Hair follicle dermal papilla cell (primary cell): ENCODE data around the genes AHDC1, SMPDL3B, TRNAU1AP and RAB42.

DNA sequence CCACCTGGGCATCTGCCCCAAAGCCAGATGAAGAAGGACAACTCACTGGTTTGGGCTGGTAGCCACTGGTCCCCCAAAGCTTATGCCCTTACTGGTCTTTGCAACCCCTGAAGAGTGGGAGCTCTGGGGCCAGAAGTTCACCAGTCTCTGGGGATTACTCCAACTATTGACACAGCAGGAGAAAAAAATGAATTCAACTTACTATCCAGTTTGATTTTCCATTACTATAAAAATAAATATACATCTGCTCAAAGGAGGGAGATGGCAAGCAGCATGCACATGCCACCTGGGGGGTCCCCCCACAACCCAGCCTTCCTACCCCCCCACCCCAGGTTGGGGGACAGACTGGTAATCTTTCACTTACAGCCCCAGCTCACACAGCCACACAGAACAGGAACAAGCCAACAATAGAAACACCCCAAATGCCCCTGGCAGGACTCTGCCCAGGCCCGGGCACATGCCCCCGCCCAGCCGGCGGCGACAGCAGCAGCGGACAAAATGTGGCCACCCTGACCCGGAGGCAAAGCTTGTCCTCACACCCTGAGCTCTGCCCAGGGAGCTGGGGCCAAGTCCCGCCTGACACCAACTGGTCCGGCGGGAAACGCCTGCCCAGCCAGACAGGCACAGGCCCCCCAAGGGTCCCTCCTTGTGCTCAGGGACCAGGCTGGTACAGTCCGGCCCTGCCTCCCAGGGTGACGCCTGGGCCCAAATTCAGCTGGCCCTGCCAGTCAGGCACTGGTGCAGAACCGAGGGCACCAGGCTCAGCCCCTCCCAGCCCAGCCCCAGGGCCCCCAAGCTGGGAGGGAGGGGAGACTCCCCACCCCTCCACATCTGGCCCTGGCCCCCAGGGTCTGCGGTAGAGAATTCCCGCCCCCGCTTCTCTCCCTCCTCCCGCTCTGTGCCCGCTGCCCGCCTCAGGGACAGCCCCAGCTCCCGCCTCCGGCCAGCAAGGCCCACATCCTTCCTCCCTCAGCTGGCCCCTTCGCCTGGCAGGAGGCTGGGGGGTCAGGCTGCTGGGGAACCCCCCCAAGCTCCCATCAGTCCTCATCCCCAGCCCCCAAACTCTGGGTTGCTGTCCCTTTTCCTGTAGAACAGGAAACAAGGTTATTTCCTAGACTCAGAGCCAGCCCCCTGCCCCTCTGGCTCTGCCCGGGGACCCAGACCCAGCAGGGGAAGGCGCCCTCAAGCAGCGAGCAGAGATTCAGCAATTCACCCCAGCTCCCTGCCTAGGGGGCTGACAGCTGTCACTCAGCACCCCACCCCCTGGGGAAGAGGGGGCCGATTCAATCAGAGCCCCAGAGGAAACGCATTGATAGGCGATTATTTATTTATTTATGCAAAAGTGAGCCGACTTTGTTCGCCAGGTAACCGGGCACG is 2.1 kb downstream of the AHDC1 start:
- CAGE, long polyA plus RNA, result no peak

- CAGE, long polyA plus RNA, result no peak
Measured at GRCh38 chr1:27603347-27604640, at the start of gene AHDC1. Gene AHDC1, minus strand, starts transcription at chr1:27604144.

- CAGE, long polyA plus RNA, result no peak
Measured at GRCh38 chr1:27609162-27610118, 5.5 kb upstream of the AHDC1 start.

- CAGE, long polyA plus RNA, result no peak
Measured at GRCh38 chr1:27624508-27625641, 10.1 kb downstream of the FGR start.

DNA sequence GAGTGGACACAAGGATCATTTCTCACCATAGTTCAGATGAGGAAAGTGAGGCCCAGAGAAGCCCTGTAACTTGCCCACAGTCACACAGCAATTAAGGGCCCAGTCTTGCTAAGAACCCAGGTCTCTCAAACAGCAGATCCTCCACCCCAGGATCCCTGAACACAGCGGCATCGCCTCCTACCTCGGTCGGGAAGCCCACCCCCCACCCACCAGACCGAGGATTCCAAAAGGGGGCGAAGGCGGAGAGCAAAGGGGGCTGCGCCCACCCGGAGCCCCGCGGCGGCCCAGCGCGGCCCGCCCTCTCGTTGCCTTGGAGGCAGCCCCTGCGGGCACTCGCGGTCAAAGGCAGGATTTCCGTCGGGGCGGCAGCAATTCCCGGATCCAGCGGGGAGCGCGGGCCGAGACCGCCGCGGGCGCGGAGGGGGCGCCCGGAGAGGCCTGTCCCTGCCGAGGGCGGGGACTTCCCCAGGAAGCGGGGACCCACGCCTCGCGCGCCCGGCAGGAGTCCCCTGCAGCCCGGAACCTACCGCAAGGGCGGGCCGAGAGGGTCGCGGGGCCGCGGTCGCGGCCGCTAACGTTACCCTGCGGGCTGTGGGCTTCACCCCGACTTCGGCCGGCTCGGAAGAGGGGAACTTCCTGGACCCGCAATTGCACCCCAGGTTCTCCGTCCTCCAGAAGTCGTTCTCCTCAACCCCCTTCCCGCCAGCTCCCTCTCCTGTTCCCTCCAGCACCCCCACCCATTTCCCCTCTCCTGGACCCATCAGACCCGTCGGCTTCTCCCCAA is 901 bp downstream of the FGR start:
- CAGE, long polyA plus RNA, result no peak

DNA sequence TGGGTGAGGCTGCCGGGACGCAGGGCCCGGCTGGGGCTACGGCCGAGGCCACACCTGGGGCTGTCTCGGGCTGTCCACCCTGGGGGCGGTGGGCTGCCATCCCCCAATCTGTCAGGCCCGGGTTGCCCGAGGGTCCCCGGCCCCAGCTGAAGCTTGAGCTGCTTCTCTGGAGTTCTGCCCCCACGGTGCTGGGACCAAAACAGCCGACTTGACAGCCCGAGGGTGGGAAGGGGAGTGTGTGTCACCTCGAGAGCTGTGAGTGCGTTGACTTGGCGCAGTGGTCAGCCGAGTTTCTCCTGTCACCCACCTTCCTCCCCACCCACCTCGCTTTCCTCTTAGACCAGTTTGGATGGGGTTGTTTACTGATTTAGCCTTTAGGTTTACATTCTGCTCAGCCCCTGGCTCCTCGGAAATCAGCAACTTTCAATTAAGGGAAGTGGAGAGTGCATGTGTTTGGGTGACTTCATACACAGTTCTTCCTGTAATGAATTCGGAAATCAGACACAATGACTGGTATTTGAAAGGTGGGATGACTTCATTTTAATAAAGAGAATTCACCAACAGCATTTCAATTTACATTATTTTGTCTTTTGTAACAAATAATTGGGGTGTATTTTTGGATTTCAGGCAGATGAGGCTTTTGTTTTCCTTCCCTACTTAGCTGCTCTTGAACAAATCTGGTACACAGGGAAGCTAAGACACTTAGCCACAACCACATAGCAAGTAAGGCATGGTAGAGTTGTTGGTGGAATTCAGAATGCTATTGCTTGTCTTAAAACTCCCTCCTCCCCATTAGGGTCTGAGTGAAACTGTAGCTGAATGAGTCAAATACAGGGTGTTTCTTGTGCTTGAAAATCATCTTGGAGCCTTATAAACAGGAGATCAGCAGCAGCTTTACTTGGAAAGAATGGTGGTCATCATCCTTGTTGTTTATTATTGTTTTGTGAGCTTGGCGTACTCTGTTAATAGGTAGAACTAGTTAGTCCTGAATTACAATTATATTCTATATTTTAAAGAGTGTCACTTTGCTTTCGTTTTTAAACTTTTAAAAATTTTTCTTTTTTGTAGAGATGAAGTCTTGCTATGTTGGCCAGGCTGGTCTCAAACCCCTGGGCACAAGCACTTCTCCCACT is 823 bp downstream of the STX12 start:
- CAGE, long polyA plus RNA, result no peak

- CAGE, long polyA plus RNA, result no peak
Measured at GRCh38 chr1:27831529-27832095, 1.0 kb downstream of the PPP1R8 start.

DNA sequence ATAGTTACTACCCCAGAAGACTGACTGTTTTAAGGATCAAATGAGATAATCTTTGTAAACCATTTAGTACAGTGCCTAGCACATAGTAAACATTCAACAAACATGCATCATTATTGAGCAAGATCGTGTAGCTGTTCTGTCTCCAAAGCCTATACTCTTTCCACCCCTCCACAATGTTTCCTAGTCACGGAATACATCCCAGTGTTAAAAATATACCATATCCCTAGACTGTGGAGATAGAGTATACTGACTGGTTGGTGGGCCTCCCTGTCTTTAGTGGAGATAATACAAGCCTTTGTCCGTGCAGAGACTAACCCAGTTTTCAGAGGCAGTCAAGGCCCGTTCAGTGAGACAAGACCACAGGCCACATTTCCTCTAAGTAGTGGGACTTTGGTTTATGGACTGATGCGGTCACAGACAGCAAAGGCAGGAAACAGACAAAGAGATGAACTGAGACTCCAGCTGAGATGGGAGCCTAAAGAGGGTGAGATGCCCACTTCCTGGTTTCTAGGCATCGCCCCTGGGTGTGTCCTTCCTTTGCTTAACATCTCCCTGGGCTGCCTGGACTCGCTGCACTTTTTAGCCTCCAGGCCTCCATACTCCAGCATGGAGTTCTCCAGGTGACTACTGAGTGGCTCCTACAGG is 14.7 kb downstream of the THEMIS2 start:
- CAGE, long polyA plus RNA, result no peak

DNA sequence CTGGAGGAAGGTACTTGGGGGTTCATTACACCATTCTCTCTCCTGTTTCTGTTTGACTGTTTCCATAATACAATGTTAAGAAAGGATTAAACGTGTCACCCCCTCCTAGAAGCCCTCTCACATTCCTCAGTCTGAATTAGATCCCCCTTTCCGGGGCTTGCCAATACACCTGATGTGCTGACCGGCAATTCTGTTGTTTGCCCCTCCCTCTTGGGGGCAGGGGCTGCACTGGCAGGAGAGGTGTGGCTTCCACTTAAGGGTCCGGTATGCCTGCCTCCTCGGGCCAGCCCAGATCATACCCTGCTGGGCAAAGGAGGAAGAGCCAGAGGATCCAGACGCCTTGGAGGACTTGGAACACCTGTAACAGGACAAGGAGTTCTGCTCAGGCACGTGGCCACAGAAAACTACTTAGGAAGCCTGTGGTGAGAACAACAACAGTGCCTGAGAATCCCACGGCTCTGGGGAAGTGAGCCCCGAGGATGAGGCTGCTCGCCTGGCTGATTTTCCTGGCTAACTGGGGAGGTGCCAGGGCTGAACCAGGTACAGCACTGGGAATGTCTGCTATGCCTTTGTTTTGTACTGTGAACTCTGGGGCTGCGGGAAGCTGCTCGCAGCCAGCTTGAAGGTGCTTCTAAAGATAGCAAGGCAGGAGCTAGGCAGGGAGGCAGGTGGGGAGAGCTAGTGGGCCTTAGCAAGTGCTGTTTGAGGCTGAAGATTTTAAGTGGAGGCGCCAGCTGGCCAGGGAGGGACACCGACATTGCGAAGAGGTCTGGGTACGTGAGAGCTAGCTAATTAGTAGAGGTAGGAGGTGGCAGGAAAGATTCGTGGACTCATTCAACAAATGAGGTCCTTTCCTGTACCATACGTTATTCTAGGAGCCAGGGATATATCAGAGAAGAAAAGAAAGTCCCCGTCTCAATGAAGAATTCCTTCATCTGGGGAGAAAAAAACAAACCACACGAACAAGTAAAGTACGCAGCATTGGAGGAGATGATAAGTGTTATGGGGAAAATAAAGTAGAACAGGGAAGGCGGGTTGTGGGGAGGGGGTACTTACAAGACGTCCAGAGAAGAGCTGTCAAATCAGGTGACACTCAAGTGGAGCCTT is at the start of gene SMPDL3B:
Gene SMPDL3B (plus strand): TSS at position 296 of the 1,107 bp plus-strand sequence.
- CAGE, long polyA plus RNA, result no peak

- CAGE, long polyA plus RNA, result no peak
Measured at GRCh38 chr1:28248164-28248867, 11.0 kb upstream of the SESN2 start.

DNA sequence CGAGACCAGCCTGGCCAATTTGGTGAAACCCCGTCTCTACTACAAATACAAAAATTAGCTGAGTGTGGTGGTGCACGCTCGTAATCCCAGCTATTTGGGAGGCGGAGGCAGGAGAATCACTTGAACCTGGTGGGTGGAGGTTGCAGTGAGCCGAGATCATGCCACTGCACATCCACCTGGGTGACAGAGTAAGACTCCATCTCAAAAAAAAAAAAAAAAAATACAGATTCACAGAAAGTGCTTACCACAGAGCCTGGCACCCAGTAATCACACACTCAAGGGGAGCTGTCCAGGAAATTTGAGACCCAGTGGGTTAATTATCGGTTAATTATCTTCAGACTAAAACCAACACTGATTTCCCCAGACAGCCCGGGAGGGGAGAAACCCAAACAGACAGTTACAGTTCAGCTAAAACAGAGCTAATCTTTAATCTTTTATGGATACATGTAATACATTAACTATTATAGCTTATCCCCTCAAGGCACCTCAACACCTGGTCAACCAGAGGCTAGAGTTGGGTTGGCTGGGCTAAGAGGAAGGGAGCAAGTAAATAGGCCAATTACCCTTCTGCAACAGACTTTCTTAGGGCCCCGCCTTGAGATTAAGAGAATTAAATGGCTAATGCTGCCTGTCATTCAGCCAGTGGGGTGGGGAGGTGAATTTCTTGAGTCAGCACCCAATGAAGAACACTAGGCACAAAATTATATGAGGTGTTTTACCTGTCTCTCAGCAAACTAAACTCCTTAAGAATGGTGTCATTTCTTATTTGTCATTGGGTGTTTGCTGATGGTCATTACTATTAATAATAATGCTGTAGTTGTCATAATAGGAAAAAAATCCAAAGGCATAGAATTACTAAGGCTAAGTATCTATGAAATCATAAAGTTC is 6.7 kb upstream of the MED18 start:
- CAGE, long polyA plus RNA, result no peak

DNA sequence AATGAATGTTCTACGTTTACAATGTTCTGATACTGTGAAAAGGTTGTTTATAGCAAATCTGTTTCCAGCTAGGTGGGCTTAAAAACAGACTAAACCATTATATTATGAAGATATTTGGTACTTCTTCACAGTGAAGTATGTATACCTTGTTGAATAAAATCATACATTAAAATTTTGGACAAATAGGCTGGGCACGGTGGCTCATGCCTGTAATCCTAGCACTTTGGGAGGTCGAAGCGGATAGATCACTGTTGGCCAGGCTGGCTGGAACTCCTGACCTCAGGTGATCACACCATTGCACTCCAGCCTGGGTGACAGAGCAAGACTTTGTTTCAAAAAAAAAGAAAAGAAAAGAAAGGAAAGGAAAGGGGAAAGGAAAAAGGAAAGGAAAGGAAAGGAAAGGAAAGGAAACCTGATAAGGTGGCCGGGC is 57.8 kb upstream of the RCC1 start:
- CAGE, long polyA plus RNA, result no peak

DNA sequence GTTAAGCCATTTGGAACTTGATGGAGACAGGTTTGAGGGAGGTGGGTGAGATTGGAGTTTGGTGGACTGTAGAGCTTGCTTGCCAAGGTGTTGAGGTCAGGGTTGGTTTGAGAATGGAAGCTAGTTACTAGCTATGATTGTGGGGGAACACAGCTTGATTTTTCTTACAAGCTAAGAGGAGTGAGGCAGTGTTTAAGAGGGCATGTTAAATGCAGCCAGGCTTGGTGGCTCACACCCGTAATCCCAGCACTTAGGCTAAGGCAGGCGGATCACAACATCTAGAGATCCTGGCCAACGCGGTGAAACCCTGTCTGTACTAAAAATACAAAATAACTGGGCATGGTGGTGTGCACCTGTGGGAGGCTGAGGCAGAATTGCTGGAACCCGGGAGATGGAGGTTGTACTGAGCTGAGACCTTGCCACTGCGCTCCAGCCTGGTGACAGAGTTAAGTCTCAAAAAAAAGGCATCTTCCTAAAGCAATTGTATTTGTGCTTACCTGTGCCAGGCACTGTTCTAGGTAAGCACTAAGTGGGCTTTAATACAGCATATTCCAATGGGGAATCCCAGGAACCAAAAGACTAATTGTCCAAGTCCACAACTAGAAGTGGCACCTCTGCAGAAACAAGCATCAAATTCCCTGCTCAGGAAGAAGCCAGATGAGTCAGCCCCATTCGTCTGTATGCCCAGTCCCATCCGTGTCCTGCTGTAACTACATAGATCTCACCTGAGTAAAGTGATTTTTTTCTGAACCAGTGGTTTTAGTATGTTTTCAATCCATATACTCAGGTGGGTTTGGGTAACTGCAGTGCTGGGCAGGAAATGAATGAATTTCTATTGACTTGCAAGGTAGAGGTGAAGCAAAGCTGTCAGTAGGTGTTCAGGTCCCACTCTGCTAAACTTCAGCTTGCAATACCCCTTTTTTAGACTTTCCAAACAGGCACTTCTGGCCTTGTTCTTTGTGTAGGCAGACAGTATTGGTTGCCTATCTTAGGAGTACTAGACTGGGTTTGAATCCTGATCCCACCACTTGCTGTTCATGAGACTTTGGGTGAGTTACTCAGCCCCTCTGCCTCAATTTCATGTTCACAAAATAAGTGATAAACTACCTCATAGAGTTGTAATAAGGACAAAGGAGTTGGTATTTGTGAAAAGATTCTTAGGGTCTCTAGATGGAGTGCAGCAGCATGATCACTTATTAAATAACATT is 4.7 kb downstream of the RCC1 start:
- CAGE, long polyA plus RNA, result no peak

DNA sequence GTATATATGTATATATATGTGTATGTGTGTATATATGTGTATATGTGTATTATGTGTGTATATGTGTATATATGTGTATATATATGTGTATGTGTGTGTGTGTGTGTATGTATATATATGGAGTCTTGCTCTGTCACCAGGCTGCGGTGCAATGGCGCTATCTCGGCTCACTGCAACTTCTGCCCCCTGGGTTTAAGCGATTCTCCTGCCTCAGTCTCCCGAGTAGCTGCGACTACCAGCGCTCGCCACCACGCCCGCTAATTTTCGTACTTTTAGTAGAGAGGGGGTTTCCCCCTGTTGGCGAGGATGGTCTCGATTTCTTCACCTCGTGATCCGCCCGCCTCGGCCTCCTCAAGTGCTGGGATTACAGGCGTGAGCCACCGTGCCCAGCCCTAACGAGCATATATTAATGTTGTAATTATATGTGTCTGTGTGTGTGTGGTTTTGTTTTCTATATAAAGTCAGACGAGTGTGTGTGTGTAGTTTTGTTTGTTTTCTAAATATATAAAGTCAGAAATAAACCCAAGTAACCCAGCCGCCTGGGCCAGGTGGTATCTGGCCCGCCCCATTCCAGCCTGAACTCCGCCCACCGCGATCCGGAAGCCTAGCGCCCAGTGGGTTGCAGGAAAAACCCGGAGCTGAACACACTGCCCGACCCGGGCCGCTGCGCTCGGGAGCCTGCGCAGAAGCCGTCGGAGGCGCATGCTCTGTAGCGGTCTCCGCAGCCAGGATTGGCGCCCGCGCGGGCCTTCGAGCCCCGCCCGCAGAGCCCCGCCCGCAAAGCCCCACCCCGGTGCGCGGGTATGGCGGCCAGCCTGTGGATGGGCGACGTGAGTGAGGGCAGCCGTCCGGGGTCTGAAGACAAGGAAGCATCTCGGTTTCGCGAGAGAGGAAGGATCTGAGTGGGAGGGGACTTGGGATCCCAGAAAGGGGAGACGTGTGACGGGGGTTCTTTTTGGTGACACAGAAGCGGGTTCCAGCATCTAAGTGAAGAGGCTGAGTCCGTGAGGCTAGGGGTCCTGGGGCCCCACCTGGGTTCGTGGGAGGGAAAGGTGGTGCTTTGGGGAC is at the start of gene TRNAU1AP:
Gene TRNAU1AP (plus strand): TSS at position 778 of the 1,068 bp plus-strand sequence.
- CAGE, long polyA plus RNA, result no peak

GRCh38 chr1:28591804-28592567 is at the start of gene RAB42:
Gene RAB42, plus strand, starts transcription at chr1:28592265.
- CAGE, long polyA plus RNA, result no peak

GRCh38 chr1:28737251-28738178 is 775 bp downstream of the YTHDF2 start:
- CAGE, long polyA plus RNA, result no peak

- CAGE, long polyA plus RNA, result no peak
Measured at GRCh38 chr1:28927214-28928127, 13.1 kb downstream of the EPB41 start.

DNA sequence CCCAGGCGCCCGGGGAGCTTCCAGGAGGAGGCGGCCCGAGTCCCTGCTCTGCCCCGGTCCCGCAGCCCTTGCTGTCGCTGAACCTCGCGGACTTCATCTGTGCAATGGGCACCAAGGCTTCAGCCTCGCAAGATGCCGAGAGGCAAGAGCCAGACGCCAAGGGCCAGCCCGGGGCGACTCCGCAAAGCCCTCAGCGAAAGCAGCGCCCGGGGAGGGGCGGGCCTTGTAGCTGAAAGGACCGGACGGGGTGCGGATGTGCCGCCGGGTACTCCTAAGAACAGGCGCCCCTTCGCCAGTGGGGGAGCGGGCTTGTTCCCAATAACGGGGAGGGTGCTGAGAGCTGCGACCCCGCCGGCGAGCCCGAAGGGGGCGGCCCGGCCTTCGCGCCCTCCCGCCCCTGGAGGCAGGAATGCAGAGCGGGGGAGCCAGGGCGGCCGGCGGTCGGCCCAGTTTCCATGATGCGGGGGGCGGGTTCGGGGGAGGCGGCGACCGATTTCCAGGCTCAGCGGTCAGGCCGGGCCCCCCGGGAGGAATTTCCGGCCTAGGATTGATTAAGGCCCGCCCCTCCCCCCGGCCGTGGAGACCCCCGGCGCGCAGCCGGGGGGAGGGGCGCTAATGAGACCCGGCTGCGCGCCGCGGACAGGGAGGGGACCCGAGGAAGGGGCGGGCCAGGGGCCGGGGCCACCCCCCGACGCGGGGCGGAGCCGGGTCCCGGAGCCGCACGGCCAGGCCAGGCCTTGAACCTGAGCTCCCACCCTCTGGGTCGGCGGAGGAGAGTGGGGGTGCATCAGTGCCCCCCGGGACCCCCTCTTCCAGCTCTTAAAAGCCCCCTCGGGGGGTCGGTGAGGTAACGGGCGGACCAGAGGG is 767 bp upstream of the TMEM200B start:
- CAGE, long polyA plus RNA, result no peak

DNA sequence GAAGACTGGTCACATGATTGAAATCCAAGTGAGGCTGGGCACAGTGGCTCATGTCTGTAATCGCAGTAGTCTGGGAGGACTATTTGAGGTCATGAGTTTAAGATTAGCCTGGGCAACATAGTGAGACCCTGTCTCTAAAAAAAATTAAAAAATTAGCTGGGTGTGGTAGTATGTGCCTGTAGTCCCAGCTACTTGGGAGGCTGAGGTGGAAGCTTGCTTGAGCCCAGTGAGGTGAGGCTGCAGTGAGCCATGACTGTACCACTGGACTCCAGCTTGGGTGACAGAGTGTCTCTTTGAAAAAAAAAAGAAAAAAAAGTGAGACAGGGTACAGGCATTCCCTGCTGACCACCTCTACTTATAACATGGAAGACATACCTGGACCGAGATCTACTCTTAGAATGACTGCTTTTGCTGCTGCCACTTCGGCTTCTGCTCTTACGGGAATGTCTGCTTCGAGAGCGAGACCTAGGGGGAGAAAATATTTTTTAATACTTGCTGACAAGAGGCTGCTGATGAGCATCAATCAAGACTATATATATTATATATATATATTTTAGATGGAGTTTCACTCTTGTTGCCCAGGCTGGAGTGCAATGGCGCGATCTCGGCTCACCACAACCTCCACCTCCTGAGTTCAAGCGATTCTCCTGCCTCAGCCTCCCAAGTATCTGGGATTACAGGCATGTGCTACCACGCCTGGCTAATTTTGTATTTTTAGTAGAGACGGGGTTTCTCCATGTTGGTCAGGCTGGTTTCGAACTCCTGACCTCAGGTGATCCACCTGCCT is 26.2 kb upstream of the TMEM200B start:
- CAGE, long polyA plus RNA, result no peak

DNA sequence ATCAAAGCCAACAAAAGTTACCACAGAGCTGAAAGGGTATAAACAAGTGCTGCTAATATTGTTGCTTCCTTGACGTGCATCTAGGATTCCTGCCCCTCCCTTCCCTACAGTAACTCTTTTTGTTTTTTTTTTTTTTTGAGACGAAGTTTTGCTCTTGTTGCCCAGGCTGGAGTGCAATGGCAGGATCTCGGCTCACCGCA is 4.6 kb downstream of the SRSF4 start:
- CAGE, long polyA plus RNA, result no peak